Natural killer cell (primary cell): ENCODE measurements around the genes CCDC122 and GTF2F2.

- PRO-cap = no peak
These were observed 239.5 kb downstream of the RGCC start for GRCh38 chr13:41696311-41697735.

- PRO-cap = no peak
These were observed 180.1 kb downstream of the VWA8 start for GRCh38 chr13:41780649-41781405.

GRCh38 chr13:42049368-42049870 lies 971 bp downstream of the DGKH start:
- PRO-cap = no peak

DNA sequence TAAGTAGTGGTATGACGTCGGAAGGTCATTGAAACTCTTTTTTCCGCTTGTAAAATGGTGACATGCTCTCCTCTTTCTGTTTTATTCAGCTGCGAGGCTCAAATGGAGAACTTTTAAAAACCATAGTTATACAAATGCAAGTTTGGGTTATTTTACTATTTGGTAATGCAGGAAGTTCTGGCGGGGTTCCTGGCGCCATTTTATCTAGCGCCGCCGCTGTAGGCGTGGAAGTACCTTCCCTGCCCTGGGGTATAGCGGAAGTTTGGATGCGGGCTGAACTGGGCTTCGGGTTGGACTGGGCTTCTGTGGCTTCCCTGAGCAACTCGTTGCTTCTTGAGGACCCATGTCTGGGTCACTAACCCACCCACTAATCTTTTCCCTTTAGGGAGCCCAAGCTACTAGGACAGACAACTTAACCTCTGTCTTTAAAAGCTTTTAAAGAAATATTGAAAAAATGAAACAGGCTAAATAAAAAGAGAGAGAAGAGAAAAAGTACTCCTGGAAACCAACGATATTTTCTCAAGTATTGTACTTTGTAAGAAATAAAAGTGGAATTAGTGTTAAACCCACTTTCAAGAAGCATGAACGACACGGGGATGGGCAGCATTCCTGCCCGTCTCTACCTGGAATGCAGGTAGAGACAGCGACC lies 35.0 kb downstream of the DGKH start:
- PRO-cap = no peak

- PRO-cap = no peak
These were observed 60.9 kb upstream of the FAM216B start for GRCh38 chr13:42720397-42721033.

DNA sequence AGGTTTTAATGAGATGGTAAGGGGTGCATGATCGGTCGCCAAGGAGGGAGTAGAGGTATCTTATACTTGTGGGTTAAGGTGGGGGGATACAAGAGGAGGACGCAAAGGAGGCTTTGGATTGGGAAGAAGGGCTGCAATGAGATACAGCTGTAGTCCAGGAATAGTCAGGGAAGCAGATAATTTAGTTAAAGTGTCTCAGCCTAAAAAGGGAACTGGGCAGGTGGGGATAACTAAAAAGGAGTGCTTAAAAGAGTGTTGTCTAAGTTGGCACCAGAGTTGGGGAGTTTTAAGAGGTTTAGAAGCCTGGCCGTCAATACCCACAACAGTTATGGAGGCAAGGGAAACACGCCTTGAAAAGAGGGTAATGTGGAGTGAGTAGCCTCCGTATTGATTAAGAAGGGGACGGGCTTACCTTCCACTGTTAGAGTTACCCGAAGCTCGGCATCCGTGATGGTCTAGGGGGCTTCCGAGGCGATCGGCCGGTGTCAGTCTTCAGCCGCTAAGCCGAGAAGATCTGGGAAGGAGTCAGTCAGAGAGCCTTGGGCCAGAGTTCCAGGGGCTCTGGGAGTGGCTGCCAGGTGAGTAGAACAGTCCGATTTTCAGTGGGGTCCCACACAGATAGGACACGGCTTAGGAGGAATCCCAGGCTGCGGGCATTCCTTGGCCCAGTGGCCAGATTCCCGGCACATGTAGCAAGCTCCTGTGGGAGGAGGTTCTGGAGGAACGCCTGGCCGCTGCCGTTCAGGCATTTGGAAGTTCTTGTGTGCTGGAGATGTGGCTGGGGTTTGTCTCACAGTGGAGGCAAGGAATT lies 89.0 kb downstream of the FAM216B start:
- PRO-cap = no peak

- PRO-cap = no peak
These were observed 18.7 kb upstream of the ENOX1 start for GRCh38 chr13:43805489-43805947.

DNA sequence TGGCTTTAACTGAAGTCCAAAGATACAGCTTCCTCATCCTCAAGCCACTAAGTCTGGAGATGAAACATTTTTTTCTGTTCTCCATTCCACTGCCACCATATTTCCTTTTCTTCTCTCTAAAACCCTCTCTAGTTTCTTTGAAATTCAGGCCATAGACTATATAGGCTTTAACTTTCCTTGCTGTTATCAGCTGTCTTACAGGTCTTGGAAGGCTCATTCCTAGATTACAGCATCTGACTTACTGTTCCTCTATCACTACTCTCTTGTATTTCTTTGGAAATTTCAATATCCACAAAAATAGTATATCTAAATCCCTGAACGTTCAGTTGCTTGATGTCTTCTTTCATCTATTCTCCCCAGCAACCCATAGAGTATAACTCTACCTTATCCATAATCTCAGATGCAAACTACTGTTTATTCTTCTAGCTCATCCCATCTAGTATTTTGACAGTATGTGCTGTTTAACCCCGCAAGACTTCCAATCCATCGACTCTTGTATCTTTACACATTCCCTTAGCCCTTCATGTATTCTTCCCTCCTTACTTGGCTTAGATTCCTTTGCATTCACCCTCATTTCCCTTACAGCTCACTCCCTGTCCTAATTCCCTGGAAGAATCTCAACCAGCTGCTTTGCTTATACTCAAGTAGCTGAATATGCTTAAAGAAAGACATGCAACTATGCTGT lies 7.7 kb downstream of the CCDC122 start:
- PRO-cap = no peak

DNA sequence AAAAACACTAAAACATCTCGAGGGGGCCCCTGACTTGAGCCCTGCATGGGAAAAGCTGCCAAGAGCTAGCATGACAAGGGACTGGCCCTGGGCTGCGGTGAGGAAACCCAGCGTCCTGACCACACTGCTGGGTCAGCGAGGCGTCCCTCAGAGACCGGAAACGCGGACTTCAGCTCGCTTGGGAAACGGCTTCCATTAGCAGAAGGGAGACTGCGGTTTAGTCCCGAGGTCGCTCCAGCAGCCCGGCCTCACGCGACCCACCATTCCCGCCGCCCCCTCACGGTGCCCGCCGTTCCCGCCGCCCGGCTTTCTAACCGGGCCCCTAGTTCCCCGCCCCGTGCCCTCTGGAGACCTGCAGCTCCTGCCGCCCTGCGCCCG lies 615 bp downstream of the CCDC122 start:
- PRO-cap = unidirectional peak, plus-strand start at position 159 of the sequence

- PRO-cap = bidirectional peak, plus-strand start at chr13:43879378, minus-strand start at chr13:43879343; bidirectional peak, plus-strand start at chr13:43879573, minus-strand start at chr13:43879523; bidirectional peak, plus-strand start at chr13:43880053, minus-strand start at chr13:43880047
These were observed at the start of gene CCDC122 for GRCh38 chr13:43879314-43880258. TSS of gene CCDC122 (minus strand) at chr13:43879740.

DNA sequence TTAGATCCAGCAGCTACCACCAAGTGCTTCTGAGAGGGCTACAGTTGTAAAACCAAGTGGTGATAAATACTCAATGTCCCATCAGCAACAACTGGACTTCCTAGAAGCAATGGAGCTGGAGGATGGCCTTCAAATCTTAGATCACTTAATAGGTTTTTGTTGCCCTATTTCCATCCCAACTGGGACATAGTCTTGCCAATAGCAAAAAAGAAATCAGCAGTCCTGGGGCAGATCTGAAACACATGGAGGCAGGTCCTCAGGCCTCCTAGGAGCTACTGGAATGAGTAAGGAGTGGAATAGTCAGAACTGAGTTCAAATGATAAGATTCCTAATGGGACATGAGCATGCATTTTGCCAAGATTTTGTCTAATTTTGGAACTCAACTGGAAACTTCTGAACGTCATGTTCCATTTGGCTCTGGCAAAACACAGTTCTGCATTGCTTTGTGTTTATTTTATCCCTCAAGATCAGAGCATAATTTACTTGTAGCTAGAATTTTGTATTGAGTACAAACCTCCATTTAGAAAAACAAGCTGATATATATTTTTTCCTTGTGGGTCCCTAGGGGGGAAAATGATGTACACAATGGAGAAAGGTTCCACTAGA lies 63.3 kb upstream of the SMIM2 start:
- PRO-cap = no peak

DNA sequence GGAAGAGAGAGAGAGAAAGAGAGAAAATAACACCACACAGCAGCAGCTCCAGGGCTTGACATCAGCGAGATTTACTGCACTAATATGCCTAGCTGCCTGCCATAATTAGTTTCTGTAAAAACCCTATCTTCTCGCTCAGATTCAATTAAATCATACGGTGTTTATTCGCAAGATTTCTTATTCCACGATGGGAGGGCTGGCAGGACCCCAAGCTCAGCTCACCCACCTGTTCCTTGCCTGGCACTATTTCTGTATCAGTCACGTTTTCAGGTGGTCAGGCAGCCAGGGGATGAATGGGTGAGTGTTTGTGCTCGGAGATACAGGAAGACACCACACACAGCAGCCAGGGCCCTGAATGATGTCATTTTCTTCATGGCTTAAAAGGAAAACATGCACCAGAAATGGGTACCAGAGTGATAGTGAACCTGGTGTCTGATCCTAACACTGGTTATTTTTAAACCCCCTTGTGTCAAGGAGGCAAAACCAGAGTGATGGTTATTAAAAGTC lies 98.5 kb upstream of the SMIM2 start:
- PRO-cap = no peak

DNA sequence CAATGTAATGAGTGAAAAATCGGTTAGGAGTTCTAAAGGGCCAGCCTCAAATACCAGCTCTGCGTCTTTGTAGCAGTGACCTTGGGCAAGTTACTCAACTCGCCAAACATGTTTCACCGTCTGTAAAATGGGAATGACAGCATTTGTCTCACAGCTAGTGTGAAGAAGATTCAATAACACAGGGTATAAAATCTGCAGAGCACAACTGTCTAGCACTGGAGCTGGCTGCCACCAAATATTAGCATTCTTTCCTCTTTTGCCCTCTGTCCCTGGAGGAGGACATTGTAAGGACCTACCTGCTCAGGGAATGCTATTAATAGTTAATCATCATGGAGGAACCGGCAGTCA lies 22.1 kb upstream of the SERP2 start:
- PRO-cap = no peak

GRCh38 chr13:44363750-44364469 lies 9.7 kb upstream of the SERP2 start:
- PRO-cap = no peak

DNA sequence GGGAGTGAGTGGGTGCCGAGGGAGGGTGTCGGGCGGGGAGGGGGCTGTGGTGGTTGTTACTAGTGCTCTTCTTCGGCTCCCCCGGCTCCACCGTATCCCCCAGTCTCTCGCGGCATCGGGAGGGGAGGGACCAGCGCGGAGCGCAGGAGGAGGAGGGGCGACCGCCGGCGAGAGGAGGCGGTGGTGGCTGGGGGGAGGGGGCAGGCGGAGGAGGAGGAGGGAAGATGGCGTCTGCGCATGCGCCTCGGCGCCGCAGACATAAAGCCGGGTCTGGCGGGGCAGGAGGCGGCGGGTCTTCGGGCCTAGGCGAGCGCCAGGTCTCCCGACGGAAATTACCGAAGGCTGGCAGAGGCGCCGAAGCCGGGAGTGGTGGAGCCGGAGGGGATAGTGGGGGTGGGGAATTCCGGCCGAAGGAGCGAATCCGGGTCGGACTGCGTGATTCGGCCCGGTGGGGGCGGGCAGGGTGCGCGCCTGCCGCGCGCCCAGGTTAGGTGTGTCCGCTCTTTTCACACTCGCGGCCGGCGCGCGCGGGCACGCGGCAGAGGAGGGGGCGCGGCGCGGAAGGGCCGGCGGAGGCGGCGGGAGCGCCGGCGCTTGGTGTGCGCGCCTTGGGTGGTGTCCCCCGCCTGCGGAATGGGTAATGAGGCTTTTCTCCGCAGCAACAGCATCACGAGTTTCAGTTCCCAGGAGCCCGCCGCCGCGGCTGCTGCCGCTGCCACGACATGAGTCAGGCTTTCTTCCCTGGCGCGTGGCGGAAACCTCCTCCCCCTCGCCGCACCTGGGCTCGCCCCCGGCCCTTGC lies 1.3 kb upstream of the TSC22D1 start:
- PRO-cap = bidirectional peak, plus-strand start at position 255 of the sequence, minus-strand start at position 107 of the sequence; bidirectional peak, plus-strand start at position 679 of the sequence, minus-strand start at position 635 of the sequence

DNA sequence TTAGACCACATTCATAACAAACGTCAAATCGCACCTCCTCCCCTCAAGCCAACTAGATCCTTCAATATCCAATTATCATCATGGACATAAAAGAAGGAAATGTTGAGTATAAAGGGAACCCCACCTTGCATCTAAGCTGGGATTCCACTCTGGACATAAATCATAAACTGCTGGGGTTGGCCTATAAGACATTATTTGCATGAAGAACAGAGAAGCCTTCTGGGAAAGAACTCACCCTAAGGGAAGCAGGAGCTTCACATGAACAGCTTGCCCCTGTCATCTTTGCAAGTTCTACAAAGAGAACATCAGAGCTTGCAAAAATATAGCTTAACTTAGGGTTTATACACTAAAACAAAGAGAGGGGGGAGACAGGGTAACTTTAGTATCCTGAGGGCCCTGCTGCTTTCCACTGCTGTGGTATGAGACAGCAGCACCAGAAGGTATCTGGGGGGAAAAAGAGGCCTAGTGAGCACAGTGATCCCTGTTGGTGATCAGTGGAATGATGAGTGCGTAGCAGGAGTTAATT lies 116.0 kb upstream of the TSC22D1 start:
- PRO-cap = no peak

DNA sequence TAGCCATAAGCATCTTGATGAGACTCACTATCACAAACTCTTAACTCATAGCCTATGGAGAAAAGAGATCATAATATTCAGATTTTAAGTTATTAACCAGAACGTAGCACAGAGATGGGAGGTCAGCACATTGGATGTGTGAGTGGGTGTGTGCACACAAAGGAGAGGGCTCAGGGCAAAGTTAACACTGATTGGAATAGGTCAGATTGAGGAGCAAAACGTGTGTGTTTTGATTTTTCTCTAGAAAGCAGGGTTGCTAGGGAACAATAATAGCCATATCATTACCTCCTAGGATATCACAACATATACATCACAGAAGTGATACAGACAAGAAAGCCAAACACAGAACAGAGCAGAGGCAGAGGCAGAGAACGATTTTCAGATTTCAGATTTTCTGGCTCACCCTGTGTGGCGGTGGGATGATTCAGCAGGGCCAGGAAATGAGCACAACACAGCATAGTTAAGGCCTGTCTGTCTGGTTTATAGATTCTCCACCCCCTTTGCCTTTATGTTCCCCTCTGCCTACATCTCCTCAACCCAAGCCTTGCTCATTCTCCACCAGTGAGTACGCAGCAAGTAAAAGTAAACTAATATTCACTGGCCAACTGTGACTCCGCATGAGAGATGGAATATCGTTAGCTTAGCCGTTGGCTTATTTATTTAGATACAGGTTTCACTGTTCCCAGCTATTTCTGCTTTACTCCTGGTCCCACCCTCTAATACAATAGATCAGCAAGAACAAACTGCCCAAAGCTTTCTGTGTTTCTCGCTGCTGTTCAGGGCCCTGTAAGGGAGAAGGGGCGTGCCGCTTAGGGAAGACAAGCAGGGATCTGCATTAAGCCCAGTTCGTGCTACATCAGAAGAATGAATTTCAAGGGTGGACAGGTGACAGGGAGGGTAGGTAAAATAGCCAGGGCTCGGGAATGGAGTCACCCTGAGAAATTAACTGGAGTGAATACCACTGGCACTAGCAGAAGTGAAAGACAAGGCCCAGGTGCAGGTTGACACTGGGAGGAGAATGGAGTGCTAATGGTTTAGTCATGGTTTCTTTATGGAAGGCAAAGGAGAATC lies 182.7 kb upstream of the TSC22D1 start:
- PRO-cap = no peak

- PRO-cap = no peak
These were observed 166.9 kb downstream of the NUFIP1 start for GRCh38 chr13:44822325-44822855.

GRCh38 chr13:44922168-44922963 lies 66.9 kb downstream of the NUFIP1 start:
- PRO-cap = no peak

DNA sequence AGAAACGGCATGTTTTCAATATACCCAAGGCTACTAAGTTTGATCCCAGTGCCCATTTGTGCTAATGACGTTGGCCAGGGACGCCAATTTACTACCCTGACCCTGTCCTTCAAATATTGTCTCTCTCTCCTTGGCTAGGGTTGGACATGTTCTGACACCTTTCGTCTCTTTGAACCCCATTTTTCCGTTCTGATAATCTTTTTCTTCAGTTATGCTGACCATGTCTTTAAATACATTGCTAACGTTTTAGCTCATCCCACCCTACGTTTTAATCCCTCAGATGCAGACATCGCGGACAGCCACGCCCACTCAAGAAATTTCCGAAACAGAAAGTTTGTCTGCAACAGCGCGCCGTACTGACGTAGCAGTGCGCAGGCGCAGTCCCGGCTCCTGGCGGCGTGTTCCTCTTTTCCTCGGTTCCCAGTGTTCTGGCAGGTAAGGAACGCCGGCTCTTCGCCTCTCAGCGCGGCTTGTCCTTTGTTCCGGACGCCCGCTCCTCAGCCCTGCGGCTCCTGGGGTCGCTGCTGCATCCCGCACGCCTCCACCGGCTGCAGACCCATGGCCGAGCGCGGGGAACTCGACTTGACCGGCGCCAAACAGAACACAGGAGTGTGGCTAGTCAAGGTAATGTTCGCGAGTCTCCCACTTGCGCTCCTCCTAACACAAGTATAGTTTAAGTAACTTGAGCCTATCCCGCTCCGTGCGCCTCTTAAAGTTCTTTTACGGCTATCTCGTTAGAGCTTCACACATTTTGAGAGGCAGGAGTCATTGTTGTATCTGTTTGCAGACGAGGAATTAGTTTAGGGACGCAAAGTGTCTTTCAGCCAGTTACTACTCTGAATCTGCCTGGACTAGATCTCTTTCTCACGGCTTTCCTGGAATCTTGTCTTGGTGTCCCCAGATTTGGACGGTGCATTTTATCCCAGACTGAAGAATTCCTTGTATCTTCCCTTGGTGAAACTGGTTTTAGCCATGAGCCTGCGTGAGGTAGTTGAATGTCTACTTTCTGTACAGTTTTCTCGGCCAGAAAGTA lies at the start of gene GTF2F2:
Gene GTF2F2 (plus strand): TSS at position 413 of the 1,033 bp plus-strand sequence.
- PRO-cap = bidirectional peak, plus-strand start at position 408 of the sequence, minus-strand start at position 282 of the sequence